Choroid plexus epithelial cell (primary cell): ENCODE measurements around a stretch of chr6.

DNA sequence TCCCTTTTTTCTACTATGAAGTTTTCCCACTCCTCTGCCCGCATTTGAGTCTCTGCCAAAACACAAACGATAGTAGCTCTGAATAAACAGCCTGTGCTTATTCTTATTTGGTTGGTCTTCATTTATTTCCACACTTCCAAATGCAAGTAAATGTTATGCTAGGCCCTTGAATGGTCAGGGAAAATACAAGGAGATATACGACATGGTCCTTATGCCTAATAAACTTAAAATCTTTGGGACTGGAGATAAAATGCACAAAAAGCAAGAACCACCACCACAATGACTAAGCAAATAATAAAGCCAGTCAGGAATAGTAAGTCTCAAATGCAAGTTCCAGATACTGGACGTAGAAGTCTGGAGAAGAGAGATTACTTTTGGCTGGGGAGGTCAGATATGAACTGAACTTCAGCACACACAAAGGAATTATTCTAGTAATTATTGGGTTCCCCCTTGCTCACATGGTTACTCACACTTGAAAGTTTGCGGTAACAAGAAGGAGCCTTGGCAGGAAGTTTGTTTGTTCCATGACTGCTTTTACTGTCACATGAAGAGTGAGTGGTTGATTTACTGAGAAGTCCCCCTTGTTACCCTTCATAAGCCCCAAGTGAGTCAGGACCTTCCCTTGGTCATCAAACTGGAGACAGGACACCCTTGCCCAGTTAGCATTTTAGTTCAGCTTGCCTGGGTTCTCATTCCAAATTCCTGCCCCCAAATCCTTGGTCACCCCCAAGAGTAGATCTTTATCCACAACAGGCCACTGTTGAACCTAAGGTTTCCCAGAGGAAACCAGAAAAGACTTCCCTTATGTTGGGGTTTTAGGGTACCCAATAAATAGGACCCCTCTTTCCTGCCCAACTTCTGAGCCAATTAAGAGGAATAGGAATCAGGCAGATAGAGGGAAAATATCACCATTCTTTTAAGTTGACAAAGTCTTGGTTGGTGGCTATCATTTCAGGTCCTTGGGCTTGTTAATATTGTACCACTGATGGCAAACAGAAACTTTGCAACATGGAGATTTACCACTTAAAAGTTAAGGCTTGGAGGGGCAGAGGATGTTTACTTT, 511.1 kb upstream of the JARID2 start:
- RRBS, result no CpG with 5 or more reads among the region's 5 CpGs

- RRBS, result no CpG with 5 or more reads among the region's 6 CpGs
Observed at GRCh38 chr6:14743877-14744359, 502.0 kb upstream of the JARID2 start.

- RRBS, result no CpG with 5 or more reads among the region's 3 CpGs
Observed at GRCh38 chr6:14841634-14841975, 404.3 kb upstream of the JARID2 start.

DNA sequence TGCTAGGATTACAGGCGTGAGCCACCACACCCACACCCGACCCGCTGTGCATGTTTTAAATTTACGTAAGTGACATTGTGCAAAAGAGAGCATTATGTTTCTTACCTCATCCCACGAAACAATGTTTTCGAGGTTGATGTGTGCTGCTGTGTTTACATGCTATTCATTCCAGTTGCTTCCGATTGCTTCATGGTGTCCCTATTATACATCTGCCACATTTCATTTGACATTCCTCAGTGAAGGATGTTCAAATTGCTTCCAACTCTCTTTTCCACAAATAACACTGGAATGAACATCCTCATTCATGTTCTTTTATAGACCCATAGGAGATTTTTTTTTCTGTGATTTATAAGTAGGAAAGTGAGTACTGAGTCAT, 403.9 kb upstream of the JARID2 start:
- RRBS, result no CpG with 5 or more reads among the region's 7 CpGs

DNA sequence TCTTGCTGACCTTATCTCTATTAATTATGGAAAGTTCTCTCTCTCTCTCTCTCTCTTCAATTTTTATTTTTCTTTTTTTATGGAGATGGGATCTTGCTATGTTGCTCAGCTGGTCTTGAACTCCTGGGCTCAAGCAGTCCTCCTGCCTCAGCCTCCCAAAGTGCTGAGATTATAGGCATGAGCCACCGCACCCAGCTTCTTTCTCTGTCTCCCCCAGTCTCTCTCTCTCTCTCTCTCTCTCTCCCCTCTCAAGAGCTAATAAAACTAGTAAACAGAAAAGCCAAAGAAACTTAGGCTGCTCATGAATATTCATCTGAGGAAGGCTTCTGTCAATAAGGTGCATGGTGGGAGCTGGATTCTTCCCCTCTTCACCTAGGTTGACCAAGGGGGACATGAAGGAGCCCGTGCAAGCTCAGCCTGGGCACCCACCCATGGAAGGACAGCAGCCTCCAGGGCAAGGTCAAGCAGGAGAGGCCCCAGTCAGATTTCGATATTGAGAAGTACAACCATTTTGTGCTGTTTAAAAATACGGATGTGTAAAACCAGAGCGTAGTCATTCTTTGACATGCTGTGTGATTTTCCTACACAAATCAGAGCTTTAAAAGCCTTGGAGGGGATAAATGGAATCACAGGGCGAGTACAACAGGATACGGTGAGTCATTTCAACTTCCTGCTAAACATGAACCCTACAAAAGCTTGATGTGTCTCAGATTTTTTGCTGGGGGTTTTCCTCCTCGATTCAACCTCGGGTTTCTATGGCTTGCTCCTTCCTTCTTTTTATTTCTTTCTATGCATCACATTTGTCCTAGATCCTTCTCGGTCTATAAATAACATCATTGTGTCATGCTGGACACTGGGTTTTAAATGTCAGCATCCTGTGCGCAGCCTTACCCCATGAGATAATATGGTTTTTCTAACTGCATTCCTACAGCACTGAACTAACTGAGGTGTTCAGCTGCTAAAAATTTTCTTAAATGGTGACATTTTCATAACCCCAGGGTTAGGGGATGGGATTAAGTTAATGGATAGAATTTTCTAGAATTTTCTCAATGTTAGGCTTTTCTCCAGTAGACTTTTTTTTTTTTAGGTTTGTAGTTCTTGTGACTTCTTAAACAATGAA, 368.9 kb upstream of the JARID2 start:
- RRBS, result no CpG with 5 or more reads among the region's 11 CpGs

GRCh38 chr6:14966497-14966793, 279.4 kb upstream of the JARID2 start:
- RRBS, result no CpG with 5 or more reads among the region's 6 CpGs

DNA sequence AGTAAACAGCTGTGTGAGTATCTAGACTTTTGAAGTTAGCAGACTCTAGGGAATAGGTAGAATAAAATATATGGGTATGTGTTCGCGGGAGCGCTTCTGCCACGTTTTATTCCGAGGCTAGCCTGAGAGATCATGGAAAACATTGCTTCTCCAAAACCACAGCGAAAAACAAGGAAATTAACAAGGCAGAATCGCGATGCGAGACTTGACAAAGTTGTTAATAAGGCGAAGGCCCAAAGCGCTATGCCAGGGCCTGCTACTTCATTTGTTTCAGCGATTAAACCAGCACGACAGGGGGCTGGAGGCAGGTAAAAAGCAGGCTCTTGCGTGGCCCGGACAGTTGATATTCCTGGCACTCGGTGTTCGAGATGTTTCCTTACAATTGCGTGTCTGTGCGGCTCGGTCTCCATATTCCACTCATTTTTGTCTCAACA, 1.7 kb upstream of the JARID2 start:
- RRBS, result no CpG with 5 or more reads among the region's 20 CpGs

- RRBS, result no CpG with 5 or more reads among the region's 2 CpGs
Observed at GRCh38 chr6:15260039-15260443, 14.2 kb downstream of the JARID2 start.

DNA sequence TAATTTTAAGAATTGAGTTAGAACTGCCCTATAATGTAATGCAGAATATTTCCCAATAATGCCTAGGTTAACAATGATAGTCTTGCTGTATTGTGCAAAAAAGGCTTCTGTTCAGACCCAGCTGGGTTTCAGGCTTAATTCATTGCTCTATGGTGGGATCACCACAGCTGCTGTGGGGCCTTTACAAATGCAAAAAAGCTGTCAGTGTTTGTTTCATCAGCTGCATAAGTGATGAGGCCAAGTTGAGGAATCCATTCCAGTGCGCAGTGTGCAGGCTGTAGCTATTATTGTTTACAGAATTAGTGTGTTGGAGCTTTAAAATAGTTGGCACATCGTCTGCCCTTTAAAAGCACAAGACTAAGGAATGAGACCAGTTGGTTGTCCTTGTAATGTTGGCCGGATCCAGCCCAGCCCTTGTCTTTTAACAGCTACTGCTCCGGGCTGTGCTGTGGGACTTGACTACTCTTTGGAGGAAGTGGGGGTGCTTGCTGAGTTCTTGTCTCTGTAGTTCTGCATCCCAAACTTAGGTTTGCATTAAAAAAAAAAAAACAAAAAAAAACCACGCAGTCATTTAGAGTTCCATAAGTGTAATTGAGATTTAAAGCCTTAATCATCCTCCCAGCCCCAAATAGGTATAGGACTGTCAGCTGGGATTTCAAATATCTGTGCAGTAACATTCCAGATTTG, 19.1 kb downstream of the JARID2 start:
- RRBS, result no CpG with 5 or more reads among the region's 5 CpGs

DNA sequence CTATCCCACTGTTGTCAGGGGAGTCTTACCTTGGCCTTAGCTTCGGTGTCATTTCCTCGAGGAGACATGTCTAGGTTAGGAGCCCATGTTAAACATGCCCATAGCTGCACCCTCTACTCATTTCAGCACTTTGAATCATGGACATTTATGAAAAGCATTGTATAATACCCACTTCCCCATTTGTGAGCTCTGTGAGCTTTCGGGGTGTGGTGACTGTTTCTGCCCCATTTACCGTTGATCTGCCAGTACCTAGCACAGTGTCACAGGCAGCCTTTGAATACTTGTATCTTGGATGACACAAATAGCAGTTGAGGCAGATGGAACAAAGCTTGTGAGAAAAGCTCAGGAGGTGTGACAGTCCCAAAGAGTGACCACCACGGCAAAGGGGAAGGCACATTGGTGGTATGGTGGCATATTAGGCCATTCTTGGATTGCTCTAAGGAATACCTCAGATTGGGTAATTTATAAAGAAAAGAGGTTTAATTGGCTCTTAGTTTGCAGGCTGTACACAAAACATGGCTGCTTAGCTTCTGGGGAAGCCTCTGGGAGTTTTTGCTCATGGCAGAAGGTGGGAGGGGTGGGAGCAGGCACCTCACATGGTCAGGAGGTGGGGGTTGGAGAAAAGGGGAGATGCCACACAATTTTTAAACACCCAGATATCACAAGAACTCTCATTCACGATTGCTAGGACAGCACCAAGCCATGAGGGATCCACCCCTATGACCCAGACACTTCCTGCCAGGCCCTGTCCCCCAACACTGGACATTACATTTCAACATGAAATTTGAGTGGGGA, 42.0 kb downstream of the JARID2 start:
- RRBS, result no CpG with 5 or more reads among the region's 6 CpGs

DNA sequence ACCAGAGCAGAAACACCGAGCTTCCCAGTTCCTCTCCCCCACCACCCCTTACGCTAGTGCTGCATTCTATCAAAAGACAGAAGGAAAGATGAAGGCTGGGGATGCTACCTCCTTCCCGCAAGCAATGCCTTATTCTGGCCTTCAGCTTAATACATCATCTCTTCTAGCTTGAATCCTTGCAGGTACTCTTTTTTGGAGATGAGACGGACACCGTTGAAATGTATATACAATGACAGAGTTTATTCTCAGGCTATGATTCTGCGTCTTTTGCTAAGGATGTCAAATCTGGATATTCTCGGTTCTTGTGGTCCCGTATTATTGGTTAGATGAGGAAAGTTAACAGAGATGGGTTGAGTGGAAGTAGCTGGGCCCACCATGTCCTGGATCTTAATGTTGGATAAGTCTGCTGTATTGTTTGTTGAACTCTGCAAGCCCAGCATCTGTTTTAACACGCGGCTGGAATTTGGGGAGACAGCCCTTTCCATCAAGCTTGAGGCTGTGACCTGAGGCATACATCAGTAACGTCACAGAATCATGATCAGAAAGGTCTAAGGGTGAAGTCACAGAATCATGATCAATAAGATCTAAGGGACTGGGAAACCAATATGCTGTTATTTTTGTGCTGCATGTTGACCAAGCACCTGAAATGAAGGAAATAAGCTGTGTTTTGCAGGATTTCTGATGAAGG, 103.9 kb downstream of the JARID2 start:
- RRBS, result no CpG with 5 or more reads among the region's 11 CpGs

DNA sequence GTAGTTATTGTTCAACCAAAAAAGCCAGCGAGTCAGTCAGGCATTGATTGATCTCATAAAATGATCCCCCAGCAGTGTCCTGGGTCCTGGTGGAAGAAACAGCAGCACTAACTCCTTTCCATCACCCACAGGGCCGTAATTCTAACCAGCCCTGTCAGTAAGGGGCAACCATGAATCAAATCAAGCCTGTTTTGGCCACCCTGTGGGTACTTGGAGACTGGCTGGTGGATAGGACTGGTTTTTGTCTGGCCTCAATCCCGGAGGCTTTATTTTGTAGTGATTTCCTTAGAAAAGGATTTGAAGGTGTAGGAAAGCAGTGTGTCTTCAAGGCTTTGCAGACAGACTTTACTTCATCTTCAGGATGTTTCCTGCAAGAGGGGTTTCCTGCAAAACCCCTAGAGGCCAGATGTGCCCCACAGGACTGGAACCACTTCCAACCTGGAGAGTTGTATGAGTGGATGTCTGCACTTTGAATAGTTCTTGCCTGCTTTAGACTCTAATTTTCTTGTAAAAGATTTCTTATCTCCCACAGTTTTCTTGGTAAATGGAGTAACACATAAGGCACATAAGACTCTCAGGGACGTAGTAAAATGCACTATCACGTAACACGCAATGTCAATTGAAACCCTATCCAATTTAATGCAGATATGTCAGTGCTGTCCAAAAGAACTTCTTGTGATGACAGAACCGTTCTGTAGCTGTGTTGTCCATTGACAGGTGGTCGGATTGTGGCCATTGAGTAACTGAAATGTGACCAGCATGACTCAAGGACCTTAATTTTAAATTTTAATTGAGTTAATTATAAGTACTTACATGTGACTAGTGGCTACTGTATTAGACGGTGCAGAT, 118.5 kb downstream of the JARID2 start:
- RRBS, result no CpG with 5 or more reads among the region's 9 CpGs

GRCh38 chr6:15403868-15404334, 158.0 kb downstream of the JARID2 start:
- RRBS, result no CpG with 5 or more reads among the region's 6 CpGs

GRCh38 chr6:15405640-15405980, 159.7 kb downstream of the JARID2 start:
- RRBS, result no CpG with 5 or more reads among the region's 6 CpGs

DNA sequence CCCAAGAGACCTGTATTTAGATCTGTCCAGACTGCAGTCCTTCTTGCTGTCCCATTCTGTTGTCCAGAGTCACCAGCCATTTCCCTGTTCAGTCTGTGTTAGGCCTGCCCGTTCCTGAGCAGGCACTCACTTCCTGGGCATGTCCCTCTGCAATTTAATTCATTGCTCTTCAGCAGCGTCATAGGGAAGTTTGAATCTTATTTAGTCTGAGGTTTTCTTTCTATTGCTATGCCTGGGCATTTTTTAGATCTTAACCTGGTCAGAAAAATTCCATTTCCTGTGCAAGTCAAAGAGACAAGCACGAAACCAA, 190.2 kb downstream of the DTNBP1 start:
- RRBS, result no CpG with 5 or more reads among the region's 3 CpGs

DNA sequence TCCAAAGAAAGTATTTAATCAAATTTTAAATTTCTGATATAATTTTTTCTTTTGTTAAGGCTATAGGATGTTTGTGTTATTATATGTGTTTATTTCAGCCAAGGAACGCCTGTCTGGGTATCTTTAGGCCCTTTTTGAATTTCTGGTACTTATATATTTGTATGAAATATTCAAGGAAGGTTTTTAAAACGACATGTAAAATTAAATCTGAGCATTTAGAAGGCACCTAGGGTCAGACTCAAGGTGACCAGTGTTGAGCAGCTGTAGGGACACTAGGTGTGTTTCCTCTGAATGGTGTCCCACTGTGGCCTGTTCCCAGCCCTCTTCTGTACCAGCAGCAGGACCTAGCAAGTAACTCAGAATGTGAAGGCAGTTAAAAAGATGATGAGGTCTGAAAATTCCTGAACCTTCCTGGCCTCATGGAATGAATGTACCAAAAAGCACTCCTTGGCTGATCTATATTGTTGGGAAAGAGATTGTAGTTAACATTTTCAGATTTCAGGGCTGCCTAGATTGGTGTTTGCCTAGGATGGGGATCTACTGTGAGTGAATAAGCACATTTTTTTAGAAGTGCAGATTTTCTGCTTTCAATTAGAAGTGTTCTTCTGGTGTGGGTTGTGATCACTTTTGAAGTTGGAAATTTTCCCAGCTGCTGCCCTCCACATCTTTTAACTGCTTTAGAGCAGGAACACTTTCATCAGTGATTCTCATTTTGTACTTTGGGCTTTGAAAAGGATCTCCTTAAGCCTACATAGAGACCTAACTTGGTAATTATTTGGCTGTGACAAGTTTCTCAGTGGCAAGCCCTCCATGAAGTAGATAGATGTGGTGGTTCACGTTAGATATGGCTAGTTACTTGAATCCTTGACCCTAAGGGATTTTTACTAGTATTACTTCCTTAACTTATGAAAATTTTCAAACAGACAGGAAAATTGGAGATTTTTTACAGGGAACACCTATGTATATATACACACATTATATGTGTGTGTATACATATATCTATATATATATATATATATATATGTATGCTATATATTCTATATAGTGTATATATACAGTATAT, 6.2 kb downstream of the MYLIP start:
- RRBS, result no CpG with 5 or more reads among the region's 3 CpGs

- RRBS, result no CpG with 5 or more reads among the region's 9 CpGs
Observed at GRCh38 chr6:16142430-16143452, 13.9 kb downstream of the MYLIP start.

GRCh38 chr6:16238930-16240111, 934 bp downstream of the GMPR start:
- RRBS, result 40% methylated on average over 4 of the region's 41 CpGs

DNA sequence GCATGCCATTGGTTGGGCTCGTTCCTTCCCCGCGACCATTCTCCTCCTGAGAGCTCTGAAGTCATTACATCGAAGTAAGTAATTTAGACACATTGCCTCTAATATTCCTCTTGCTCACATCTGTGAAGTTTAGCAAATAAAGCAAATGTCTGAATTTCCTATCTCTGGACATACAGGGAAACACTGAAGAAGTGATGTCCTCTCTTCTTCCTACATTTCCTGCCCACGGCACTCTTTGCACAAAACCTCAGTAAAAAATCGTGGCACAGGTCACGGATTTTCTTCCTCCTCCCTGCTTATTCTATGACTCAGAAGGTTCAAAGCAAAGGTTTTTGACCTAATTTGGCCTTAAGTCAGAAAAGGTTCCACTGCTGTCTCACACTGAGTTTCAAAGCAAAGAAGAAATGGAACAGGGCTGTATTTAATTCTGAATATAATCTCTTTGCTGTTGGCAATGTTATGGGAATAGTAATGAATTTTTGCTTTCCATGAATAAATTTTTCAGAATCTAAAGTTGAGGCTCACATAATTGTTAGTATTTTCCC, 117.7 kb downstream of the GMPR start:
- RRBS, result no CpG with 5 or more reads among the region's 7 CpGs

DNA sequence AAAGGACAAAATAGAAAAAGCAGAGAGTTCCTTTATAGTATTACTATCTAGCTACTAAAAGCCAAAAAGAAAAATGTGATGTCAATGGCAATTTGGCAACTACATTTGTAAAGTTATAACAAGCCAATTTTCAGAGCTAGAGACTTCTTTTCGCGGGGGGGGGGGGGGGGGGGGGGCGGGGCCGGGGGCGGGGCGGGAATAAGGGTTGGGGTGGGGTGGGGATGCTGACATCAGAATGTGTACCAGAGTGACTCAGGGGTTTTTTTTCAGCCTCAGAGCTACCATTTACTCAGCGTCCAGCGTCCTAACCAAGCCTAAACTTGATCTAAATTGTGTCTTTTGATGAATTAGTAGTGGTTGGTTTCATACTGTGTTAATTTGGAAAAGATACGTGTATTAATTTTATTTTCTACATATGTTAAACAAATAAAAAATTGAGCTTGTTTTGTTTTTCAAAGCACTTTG, 200.8 kb downstream of the GMPR start:
- RRBS, result no CpG with 5 or more reads among the region's 9 CpGs